NT2/D1 (cell line): ENCODE results near the genes ILF3 and DOCK6.

- RRBS, 2 experiments = 0 to under 1% methylated on average over 14 of the region's 40 CpGs
Observed at GRCh38 chr19:10654210-10654517, at the start of gene ILF3. Gene ILF3 (plus strand): TSS chr19:10654346.

- RRBS, 2 experiments = no CpG with 5 or more reads among the region's 9 CpGs
Observed at GRCh38 chr19:10655681-10656230, 1.6 kb downstream of the ILF3 start.

GRCh38 chr19:10678634-10679414 lies 22.4 kb upstream of the QTRT1 start:
- RRBS, 2 experiments = no CpG with 5 or more reads among the region's 25 CpGs

DNA sequence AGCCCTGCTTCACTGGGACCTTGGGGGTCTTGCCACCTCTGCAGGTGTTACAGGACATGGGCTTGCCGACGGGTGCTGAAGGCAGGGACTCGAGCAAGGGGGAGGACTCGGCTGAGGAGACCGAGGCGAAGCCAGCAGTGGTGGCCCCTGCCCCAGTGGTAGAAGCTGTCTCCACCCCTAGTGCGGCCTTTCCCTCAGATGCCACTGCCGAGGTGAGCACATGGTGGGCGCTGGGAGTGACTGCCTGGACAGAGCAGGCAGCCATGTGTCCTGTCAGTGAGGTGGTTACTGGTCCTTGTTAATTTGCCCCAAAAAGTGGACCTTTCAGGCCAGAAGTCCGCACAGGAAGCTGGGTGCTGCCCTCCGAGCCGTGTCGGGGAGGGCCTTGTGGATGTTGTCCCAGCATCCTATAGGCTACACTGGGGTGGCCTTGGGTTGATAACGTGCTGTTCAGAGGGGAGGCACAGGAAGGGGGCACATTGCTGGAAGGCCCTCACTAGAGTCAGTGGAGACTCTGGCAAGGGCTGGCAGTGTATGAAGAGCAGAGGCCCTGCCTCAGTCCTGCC lies 18.7 kb upstream of the QTRT1 start:
- RRBS, 2 experiments = no CpG with 5 or more reads among the region's 14 CpGs

GRCh38 chr19:10797204-10798182 lies 38.5 kb downstream of the TMED1 start:
- RRBS, 2 experiments = no CpG with 5 or more reads among the region's 31 CpGs

DNA sequence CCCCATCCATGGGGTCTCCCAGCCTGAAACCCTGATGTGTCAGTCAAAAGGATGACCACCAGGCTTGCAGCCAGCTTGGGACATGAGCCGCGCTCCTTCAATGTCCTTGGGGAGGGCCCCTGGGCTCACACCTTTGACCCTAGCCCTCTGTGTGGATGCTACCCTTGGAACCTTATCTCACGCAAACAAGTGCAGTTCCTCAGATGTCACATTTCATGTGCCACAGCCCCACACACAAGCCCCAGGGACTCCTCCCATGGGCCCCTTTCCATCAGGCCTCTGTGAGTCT lies 24.3 kb downstream of the TMED1 start:
- RRBS, 2 experiments = no CpG with 5 or more reads among the region's 3 CpGs

DNA sequence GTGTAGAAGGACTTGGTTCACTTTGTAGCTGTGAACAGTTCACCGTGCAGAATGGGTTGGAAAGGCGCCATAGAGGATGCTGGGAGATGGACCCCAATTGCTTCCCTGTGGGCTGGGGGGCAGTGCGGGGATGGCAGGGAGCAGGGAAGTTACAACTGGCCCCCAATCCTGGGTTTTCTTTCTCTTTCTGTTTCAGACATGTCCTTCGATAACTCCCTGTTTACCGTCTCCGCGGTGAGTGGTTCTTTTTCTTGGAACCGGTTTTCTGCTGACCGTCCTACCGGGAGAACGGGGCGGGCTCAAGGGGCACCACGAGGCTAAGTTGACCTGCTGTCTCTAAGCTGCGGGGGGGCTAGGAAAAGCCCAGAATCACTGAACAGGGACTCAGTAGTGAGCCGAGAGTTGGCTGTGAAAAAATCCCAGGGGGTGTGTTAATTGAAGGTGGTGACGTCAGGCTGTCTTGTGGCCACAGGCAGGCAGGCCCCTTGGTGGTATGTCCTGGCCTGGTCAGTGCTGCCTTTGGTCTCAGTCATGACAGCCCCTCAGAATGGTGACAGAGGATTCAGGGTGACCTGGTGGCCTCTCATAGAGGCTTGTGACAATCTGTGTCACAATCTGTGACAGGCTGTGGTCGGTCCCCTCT lies 8.3 kb upstream of the CARM1 start:
- RRBS, 2 experiments = no CpG with 5 or more reads among the region's 17 CpGs

DNA sequence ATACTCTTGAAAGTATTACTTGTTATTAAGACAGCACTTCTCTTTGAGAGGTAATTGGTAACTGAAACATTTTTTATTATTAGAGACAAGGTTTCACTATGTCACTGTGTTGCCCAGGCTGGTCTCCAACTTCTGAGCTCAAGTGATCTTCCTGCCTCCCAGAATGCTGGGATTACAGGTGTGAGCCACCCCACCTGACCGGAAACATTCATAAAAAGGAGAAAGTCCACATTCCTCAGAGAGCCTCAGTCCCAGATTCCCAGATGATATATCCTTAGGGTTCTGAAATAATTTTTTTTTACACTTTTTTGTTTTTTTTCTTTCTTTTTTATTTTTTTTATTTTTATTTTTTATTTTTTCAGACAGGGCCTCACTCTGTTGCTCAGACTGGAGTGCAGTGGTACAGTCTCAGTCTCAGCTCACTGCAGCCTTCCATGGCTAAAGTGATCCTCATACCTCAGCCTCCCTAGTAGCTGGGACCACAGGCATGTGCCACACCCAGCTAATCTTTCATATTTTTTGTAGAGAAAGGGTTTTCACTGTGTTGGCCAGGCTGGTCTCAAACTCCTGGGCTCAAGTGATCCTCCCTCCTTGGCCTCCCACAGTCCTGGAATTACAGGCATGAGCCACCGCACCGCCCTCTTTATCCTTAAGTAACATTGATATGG lies 2.8 kb downstream of the CARM1 start:
- RRBS, 2 experiments = no CpG with 5 or more reads among the region's 3 CpGs

DNA sequence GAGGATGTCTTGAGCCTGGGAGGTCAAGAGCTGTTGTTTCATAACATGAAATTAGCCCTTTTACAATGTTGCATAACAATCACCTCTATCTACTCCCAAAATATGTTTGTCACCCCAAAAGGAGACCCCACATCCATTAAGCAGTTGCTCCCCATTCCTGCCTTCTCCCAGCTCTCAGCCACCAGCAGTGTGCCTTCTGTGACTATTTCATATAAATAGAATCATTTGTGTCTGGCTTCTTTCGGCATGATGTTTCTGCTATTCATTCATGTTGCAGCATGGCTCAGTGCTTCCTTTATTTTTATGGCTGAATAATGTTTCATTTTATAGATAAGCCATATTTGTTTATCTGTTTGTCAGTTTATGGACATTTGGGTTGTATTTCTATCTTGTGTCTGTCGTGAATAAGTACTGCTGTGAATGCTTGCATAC lies 28.2 kb downstream of the YIPF2 start:
- RRBS, 2 experiments = no CpG with 5 or more reads among the region's 2 CpGs

GRCh38 chr19:10919295-10920320 lies 8.8 kb downstream of the YIPF2 start:
- RRBS, 2 experiments = no CpG with 5 or more reads among the region's 27 CpGs

DNA sequence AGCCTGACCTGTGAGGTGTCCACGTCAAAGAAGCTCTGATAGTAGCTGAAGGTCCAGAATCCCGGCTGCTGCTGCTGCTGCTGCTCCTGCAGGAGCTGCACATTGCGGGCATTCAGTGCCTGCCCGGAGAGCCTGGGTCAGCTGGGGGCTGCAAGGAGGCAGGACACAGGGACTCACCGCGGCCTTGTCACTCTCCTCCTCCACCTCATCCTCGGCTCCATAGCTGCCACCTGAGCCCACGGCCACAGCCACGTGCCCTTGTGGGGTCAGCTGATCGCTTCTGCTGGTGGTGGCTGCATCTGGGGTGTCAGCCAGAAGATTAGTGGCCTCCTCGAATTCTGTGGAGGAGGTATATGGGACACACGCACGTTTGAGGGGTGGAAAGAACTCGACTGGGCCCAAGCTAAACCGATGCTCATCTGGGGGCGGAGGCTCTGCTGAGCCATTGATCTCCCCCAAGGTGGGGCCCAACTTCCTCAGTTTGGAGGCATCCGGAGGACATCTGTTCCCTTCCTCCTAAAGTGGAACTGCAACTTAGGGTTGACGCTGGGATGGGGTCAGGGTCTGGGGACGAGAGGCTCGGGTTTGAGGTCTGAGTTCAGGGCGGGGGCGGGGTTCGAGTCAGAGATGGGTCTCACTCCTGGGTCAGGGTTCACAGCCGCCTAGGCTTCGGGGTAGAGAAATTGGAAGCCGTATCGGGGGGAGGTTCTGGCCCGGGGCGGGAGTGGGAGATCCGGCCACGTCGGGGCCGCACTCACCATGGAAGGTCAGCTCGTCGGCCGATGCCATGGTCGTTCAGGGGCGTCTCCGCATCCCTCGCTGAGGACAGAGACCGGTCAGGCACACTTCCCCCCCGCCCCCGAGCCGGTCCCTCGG lies 579 bp downstream of the YIPF2 start:
- RRBS, 2 experiments = 23 to 27% methylated on average over 11 to 13 of the region's 45 CpGs

GRCh38 chr19:10984560-10985071 lies 23.8 kb downstream of the SMARCA4 start:
- RRBS, 2 experiments = no CpG with 5 or more reads among the region's 15 CpGs

- RRBS, 2 experiments = no CpG with 5 or more reads among the region's 12 CpGs
Observed at GRCh38 chr19:11035346-11035956, 53.8 kb upstream of the LDLR start.

- RRBS, 2 experiments = under 1 to 4% methylated on average over 5 to 9 of the region's 51 CpGs
Observed at GRCh38 chr19:11089693-11090484, 626 bp downstream of the LDLR start.

DNA sequence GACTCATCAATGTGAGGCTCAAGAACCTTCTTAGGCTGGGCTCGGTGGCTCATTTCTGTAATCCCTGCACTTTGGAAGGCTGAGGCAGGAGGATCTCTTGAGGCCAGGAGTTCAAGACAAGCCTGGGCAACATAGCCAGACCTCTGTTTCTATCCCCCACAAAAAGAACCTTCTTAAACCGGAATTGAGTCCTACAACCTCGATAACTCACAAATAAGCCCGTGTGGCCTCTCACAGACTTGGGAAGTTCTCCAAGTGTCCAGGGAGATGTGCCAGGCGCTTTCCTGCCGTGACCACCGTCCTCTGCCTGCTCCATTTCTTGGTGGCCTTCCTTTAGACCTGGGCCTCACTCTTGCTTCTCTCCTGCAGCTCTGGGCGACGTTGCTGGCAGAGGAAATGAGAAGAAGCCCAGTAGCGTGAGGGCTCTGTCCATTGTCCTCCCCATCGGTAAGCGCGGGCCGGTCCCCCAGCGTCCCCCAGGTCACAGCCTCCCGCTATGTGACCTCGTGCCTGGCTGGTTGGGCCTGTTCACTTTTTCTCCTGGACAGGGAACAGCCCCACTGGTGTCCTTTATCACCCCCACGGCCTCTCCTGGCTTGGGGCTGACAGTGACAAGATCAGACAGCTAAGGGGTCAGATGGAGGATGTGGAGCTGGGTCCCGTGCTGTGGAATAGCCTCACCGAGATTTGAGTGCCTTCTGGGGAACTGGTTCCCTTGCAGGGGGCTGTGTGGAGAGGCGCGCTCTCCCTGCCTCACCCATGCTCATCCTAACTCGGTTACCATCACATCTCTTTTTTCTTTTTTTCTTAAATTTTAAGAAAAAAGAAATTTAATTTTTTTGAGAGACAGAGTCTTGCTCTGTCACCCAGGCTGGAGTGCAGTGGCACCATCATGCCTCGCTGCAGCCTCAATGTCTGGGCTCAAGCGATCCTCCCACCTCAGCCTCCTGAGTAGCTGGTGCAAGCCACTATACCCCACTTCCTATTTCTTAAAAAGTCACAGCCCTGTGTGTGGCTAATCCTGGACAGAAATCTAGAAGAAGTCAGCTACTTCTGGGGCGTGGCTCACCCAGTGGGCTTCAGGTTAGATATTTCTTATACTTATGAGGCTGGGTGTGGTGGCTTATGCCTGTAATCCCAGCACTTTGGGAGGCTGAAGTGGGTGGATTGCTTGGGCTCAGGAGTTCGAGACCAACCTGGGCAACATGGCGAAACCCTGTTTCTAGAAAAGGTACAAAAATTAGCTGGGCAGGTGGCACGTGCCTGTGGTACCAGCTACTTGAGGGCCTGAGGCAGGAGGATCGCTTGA lies 27.5 kb downstream of the SPC24 start:
- RRBS, 2 experiments = no CpG with 5 or more reads among the region's 30 CpGs

- RRBS, 2 experiments = no CpG with 5 or more reads among the region's 33 CpGs
Observed at GRCh38 chr19:11137350-11138406, 17.9 kb downstream of the SPC24 start.

GRCh38 chr19:11189651-11190151 lies 7.6 kb downstream of the KANK2 start:
- RRBS, 2 experiments = no CpG with 5 or more reads among the region's 9 CpGs

DNA sequence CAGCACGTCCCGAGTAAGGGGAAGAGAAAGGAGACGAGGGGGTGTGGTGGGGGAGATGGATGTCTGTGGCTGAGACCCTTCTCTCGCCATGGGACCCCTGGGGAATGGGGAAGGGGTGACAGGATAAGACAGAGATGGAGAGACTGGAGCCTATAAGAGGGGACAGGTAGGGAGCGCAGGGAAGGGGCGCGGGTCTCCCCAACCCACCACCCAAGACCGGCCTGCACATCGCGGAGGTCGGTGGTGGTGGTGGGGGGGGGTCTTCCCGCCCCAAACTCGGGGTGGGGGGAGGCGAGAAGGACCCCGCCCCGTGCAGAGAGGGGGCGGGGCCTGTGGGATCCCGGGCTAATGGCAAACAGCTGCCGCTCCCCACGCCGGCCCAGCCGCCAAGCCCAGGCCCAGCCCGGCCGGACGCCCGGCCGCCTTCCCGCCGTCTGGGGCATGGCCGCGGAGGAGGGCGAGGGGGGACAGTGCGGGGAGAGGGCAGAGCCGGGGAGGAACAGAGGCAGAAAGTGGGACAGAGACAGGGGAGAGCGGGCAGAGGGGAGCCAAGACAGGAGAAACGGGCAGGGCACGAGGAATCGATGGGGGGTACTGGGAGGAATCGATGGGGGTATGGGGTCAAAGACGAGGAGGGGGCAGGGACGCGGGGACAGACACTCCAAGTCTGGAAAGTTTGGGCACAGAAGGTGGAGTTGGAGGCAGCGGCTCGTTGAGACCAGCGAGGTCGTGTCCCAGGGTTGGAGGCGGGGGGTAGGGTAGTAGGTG lies 515 bp downstream of the KANK2 start:
- RRBS, 2 experiments = 2 to 3% methylated on average over 9 of the region's 47 CpGs

- RRBS, 2 experiments = 90 to 94% methylated on average over 2 of the region's 36 CpGs
Observed at GRCh38 chr19:11208552-11209236, 11.3 kb upstream of the KANK2 start.

GRCh38 chr19:11261792-11262905 lies at the start of gene DOCK6:
Gene DOCK6 (minus strand): TSS chr19:11262524.
- RRBS, 2 experiments = 2 to 3% methylated on average over 24 to 40 of the region's 99 CpGs